Esophagus muscularis mucosa (tissue), 4 donors: ENCODE results near the genes C1orf116 and CR1L.

DNA sequence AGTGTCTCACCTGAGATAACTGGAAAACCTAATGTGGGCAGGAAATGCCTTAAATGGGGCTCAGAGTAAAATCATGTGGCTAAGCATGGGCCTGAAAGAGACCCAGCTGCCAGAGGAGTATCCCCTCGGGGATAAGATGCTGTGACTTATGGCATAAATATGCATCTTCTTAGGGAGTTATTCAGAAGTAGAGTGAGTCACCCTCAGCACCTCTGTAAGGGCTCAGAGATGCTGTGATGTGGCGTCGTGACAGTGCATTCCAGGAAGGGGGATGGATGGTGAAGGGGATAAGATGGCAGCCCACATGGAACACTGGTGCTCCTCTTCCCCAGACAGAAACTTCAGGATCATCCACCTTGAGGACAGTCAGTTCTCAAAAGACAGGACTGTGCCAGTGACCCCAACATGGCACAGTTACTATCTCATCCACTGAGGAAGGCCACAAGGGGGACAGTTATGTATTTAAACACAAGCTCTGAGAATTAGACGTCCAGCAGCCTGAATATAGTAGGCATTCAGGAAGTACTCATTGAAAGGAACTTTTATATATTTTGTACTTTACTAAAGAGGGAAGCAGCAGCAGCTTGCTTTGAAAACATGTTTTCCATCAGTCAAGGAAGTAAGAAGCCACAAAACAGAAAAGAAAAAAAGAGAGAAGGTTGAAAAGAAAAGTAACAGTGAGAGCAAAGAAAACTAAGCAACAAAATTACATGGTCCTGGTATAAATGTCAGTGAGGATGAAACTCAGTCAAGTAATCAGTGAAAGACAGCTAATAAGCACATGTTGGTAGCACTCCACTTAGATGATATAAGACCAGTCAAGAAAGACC lies 8.3 kb downstream of the IL24 start:
- PRO-cap: no peak
- RAMPAGE, long total RNA, 4 experiments: no peak in any of the 4 experiments

- PRO-cap: bidirectional peak, plus-strand start at chr1:206909359, minus-strand start at chr1:206909179
- RAMPAGE, long total RNA, 4 experiments: start-site peak on the minus strand in 4 of 4 experiments, at chr1:206909850-206909955 at its widest, 15 to 65 reads per replicate
Measured at GRCh38 chr1:206908798-206910276, 12.1 kb downstream of the IL24 start.

GRCh38 chr1:206927177-206927947 lies 5.6 kb upstream of the FCMR start:
- PRO-cap: no peak
- RAMPAGE, long total RNA, 4 experiments: no peak in any of the 4 experiments

DNA sequence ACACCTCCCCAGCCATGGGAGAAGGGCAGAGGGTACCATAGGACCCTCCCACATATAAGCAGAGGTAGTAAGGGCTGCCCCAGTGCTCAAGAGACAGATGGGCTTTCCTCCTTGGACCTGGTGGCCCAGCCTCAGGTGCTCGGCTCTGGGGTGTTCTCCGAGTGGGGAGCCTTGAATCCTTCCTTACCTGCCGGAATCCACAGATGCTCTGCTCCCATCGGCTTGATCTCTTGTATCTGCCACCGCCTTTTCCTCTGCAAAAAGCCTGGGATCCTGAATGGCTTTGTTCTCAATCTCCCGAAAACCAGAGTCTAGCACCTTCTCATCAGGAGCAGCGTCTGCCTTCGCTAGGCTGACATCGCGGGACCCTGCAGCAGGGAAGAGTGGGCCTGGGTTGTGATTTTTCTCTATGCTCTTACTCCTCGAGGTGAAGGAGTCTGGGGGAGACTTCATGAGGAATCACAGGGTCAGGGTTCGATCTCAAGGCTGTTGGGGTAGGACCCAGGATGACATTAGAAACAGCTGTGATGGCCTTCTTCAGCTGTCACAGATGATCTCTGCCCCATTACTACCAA lies 11.1 kb upstream of the FCMR start:
- PRO-cap: no peak
- RAMPAGE, long total RNA, 4 experiments: no peak in any of the 4 experiments

- PRO-cap: no peak
- RAMPAGE, long total RNA, 4 experiments: no peak in any of the 4 experiments
Measured at GRCh38 chr1:206951369-206952155, 5.3 kb upstream of the PIGR start.

- PRO-cap: no peak
- RAMPAGE, long total RNA, 4 experiments: no peak in any of the 4 experiments
Measured at GRCh38 chr1:207009297-207009960, 23.1 kb downstream of the C1orf116 start.

GRCh38 chr1:207021542-207022672 lies 10.6 kb downstream of the C1orf116 start:
- PRO-cap: no peak
- RAMPAGE, long total RNA, 4 experiments: no peak in any of the 4 experiments

- PRO-cap: bidirectional peak, plus-strand start at chr1:207032942, minus-strand start at chr1:207032683
- RAMPAGE, long total RNA, 4 experiments: no peak in any of the 4 experiments
Measured at GRCh38 chr1:207032339-207033187, at the start of gene C1orf116. TSS of gene C1orf116 (minus strand) at chr1:207032756.

DNA sequence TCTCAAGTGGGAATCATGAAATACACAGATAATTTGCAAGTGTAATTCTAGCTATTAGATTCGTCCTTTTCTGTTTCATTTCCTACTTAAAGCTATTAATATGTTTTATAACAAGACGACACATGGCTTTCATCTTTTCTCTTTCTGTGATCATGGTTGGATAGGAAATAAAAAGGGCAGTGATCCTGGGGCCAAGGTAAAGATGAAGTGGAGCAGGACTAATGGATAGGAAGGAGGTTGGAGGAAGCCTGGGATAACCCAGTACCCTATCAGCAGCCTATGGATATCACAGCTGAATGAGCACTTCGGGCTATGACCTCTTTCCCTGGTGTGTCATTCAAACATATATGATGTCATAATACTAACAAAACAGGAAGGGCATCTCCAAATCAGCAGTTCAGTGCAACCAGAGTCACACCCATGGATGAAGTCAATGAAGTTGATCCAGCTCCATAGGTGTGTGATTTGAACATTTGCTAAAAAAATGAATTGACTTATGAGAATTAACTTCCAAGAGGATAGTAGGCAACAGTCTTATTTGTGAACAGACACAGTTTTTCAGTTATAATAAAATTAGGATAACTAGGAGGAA lies 1.6 kb upstream of the C1orf116 start:
- PRO-cap: no peak
- RAMPAGE, long total RNA, 4 experiments: no peak in any of the 4 experiments

DNA sequence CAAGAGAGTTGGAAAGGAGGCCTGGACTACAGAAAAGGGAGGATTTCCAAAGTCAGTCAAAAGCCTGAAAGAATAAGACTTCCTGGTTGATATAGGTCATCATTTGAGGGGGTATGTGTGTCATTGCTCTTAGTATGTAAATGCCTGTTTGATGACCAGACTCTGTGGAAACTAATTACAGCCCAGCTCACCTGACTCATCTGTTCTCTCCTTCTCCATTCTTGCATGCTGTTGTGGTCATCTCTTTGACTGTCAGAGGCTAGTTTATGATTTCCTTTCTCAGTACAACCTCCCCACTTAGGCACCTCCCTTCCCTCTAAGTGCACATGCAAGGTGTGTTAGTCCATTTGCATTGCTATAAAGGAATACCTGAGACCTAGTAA lies 2.4 kb upstream of the C1orf116 start:
- PRO-cap: no peak
- RAMPAGE, long total RNA, 4 experiments: no peak in any of the 4 experiments

GRCh38 chr1:207077769-207078166 lies 10.9 kb upstream of the C4BPB start:
- PRO-cap: no peak
- RAMPAGE, long total RNA, 4 experiments: no peak in any of the 4 experiments

- PRO-cap: no peak
- RAMPAGE, long total RNA, 4 experiments: no peak in any of the 4 experiments
Measured at GRCh38 chr1:207103824-207104130, 256 bp upstream of the C4BPA start.

GRCh38 chr1:207239879-207240278 lies 81.6 kb upstream of the CD55 start:
- PRO-cap: no peak
- RAMPAGE, long total RNA, 4 experiments: no peak in any of the 4 experiments

DNA sequence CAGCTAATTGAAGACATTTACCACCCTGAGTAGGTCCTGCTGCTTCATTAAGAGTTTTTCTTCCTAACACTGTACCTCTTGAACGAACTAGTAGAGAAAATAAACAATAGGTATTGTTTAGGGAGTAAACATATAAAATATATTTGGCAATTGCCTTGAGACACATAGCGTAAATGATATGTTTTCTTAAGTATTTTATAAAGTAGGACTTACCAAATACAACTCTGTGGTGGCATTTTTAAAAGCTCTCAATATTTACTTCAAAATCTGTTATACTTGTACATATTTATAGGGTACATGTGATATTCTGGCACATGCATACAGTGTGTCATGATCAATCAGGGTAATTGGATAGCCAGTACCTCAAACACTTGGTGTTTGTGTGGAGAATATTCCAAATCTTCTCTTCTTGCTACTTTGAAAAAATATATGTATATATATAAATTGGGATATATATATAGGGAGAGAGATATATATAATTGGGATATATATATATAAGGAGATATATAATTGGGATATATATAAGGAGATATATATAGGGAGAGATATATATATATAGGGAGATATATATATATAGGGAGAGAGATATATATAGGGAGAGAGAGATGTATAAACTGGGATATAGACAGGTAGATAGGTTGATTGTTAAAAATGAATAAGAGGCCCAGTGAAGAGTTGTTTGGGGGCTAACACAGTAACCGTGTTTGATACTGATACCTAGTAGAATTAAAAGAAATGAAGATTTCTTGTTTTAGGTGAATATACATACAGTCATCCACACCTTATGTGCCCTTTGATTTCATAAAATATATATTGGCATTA lies 1.4 kb downstream of the CD55 start:
- PRO-cap: no peak
- RAMPAGE, long total RNA, 4 experiments: no peak in any of the 4 experiments

DNA sequence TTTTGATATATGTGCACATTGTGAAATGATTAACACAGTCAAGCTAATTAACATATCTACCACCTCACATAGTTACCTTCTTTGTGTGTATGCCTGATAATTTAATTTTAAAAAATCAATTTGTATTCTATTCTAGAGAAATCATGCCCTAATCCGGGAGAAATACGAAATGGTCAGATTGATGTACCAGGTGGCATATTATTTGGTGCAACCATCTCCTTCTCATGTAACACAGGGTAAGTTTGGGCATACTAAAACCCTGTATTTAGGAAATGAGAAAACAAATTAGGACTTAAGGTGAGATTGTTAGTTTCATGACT lies 4.0 kb downstream of the CD55 start:
- PRO-cap: no peak
- RAMPAGE, long total RNA, 4 experiments: no peak in any of the 4 experiments

- PRO-cap: no peak
- RAMPAGE, long total RNA, 4 experiments: no peak in any of the 4 experiments
Measured at GRCh38 chr1:207327204-207328273, 6.1 kb downstream of the CD55 start.

- PRO-cap: no peak
- RAMPAGE, long total RNA, 4 experiments: no peak in any of the 4 experiments
Measured at GRCh38 chr1:207363216-207364350, 42.1 kb downstream of the CD55 start.

GRCh38 chr1:207519593-207520192 lies 23.7 kb downstream of the CR1 start:
- PRO-cap: no peak
- RAMPAGE, long total RNA, 4 experiments: no peak in any of the 4 experiments

GRCh38 chr1:207644635-207645664 lies at the start of gene CR1L:
TSS of gene CR1L (plus strand) at chr1:207645133.
- PRO-cap: no peak
- RAMPAGE, long total RNA, 4 experiments: no peak in any of the 4 experiments

GRCh38 chr1:207737791-207738502 lies 13.9 kb upstream of the CD46 start:
- PRO-cap: no peak
- RAMPAGE, long total RNA, 4 experiments: no peak in any of the 4 experiments